Cardiac muscle cell (in vitro differentiated cells and primary cell): ENCODE results near the genes RAD50 and ZCCHC10.

DNA sequence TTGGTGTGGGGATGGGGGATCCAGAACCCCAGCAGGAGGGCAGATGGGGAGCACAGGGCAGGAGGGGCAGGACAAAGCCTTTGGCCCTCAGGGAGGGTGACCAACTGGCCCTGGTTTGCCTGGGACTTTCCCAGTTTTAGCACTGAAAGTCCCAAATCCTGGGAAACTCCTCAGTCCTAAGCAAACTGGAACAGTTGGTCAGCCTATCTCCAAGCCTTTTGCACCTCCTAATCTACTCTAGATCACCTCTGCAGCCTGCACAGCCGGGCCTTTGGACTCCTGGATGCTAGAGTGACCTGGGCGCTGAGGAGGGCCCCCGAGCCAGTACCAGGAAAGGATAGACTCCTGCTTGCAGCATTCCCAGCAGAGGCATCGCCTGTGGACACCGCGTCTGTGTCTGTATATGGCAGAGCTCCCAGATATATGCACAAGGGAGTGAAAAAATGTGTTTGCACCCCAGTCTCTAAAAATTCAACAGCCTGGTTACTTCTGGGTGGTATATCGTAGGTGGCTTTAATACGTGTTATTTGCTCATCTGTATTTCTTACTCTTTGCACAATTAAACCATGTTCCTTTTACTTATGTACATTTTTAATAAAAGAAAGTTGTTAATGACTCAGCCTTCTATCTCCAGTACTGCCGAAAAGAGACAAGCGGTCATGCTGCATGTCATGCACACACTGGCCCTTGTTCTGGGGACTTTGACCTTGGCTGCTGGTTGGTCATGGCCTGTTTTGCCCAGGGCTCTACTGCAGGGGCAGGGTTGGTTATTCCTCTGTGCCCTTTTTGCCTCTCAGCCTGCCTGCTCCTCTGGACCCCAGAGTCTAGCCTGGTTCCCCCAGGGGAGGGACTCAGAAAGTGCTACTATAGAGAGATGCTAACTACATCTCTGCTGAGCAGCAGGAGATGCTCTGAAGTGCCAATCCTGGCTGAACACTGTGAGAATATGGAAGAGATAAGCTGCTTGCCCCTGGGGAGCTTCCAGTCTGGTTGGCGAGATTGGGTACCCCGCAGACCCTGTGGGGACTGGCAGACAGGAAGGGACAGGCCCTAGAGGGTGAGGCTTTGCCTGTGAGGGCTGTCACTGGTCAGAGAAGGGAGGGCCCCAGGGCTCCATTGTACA, 14.8 kb downstream of the IRF1 start:
- RAMPAGE, long total RNA: no peak
- RRBS: no CpG with 5 or more reads among the region's 12 CpGs

GRCh38 chr5:132480762-132481764, 9.5 kb downstream of the IRF1 start:
- RAMPAGE, long total RNA: no peak
- RRBS: no CpG with 5 or more reads among the region's 5 CpGs

DNA sequence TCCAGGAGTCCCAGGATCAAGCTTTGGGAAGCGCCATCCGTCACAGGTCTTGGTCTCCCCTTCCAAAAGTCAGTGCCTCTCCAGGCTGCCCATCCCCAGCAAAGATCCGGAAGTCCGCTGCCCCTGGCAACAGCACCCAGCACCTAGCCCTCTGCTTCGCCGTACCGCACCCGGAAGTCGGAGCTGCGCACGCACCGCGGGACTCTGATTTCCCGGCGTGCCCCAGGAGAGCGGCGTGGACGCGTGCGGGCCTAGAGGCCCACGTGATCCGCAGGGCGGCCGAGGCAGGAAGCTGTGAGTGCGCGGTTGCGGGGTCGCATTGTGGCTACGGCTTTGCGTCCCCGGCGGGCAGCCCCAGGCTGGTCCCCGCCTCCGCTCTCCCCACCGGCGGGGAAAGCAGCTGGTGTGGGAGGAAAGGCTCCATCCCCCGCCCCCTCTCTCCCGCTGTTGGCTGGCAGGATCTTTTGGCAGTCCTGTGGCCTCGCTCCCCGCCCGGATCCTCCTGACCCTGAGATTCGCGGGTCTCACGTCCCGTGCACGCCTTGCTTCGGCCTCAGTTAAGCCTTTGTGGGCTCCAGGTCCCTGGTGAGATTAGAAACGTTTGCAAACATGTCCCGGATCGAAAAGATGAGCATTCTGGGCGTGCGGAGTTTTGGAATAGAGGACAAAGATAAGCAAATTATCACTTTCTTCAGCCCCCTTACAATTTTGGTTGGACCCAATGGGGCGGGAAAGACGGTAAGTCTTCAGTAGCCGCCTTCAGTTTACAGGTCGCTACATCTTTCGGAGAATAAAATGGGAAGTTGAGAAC, at the start of gene RAD50:
Gene RAD50 (plus strand): TSS at position 262 of the 811 bp plus-strand sequence.
- RAMPAGE, long total RNA: start-site peak on the plus strand centred at position 252 of the sequence, 107 bp wide, 405 and 168 reads in 2 replicates
- RRBS: 3% methylated on average over 23 of the region's 57 CpGs

- RAMPAGE, long total RNA: no peak
- RRBS: 95% methylated on average over 7 of the region's 26 CpGs
These were observed 13.9 kb downstream of the CCNI2 start for GRCh38 chr5:132760872-132761742.

DNA sequence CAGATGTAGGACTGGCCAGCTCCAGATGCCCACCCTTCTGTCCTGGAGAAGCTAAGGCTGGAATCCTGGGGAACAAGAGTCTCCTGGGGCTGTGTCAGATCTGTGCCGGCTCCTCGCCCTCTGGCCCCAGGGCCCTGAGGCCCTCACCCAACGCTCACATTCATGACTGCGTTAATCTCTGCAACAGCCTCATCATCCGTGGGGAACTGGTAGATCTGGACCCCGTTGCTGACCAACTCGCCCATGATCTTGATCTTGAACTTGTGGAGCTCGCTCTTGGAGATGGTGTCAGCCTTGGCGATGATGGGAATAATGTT, 14.8 kb downstream of the SEPTIN8 start:
- RAMPAGE, long total RNA: no peak
- RRBS: no CpG with 5 or more reads among the region's 9 CpGs

DNA sequence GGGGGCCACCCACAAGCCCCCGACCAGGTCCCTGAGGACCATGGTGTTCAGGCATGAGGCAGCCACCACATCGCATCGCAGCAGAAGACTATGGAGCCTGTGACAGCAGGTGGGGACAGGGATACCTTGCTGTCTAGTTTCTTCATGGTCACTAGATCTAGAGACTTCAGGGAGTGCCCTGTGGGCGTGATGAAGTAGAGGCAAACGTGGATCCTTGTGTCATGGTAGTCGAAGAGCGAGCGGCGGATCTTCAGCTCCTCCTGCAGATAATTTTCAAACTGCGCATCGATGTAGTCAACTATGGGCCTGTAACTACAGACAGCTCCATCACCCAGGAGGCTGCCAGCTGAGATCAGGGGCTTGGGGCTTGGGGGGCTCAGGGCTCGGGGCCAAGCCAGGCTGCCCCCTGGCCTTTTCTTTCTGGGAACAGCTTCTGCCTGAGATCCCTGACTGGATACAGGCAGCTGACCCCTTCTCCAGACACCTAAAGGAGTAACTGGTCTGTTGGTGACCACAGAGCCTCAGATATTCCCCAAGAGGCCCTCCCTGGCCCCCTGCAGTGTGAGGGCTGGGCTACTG, 13.4 kb downstream of the SEPTIN8 start:
- RAMPAGE, long total RNA: no peak
- RRBS: no CpG with 5 or more reads among the region's 12 CpGs

DNA sequence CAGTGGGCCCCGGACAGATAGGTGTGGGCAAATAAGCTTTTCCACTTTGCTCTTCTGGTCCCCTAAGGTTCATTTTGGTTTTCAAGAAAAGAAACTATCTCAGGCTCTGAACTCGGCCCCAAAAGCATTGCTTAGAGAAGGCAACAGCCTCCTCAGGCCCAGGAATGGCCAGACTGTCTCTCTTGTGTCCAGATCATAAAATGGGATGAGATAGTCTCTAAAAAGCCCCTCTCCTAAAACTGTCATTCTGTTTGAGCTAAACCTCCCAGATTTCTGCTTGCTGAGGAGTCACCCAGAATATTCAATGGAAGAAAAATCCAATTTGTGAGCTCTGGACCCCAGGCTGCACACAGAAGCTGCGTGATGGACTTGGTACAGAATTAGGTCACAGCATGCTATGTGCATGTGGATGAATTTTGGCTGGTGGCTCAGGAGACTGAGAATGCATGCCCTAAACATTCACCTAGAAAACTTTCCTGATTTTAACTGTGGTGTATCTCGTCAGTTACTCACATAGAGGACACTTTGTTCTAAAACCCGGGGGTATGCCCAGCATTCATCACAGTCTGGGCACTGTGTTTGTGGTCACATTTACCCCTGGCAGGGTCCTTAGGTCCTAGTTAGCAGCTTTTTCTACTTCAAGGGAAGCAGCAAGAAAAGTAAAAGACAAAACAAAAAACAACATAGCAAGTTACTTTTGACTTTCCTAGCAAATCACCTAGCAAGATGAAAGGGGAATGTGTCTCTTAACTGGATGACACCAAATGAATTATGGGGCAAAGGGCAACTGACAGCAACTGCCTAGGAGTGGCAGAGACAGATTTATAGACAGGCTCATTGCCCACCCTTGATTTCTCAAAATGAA, 8.1 kb upstream of the SHROOM1 start:
- RAMPAGE, long total RNA: no peak
- RRBS: no CpG with 5 or more reads among the region's 5 CpGs

DNA sequence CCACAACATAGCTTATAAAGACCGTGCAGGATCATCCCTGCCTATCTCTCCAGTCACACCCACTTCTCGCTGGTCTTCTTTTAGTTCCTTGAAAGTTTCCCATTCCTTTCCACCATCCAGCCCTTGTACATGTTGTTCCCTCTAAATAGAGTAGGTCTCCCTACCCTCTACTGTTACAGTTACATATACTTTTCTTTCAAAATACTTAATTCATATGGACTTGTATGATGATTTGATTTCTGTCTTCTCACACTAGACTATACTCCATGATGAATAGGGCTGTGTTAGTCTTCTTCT, 13.3 kb downstream of the LEAP2 start:
- RAMPAGE, long total RNA: no peak
- RRBS: no CpG with 5 or more reads among the region's 2 CpGs

DNA sequence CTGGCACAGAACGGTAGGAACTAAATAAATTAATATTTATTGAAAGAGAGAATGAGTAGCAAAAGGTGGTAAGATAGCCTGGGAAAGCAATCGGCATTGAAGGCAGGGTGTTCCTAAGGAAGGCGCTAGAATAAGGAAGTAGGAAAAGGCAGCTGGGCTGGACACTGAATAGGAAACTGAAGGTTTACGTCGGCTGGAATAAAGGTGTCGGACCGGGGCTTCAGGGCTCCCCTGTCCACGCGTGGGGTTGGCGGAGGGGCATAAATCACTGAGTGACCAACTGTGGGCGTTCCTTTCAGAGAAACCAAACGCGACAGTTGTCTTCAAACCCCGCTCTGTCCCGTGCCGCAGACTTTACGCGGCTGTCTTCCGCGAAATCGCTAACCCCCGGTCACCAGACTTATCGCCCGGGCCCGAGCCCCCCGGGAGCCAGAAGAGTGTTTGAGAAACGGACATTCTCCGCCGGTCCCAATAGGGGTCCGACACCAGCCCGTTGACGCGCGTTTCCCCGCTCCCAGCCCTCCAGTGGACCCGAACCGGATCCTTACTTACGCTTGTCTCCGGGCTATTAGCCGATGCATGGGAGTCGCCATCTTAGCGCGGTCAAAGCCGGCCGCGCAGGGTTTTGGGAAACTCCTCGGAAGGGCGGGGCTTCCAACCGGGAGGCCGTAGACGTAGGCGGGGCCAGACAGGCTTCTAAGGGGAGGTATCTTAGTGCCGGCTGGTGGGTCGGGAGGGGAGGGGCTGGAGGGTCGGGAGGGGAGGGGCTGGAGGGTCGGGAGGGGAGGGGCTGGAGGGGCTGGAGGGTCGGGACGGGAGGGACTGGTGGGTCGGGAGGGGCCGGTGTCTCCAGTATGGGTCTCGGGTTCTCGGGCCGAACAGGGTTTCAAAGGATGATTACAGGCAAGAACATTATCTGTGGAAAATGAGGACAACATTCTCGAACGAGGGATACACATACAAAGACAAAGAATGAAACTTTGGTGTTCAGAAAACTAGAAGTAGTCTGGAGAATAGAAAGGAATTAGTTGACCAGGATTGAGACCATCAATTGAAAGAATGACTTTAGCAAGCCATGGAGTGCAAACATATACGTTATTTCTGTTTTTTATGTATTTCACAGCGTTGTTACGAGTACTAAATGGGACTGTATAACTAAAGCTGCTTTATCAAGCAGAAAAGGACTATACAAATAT, at the start of gene ZCCHC10:
Gene ZCCHC10 (minus strand): TSS at position 605 of the 1,196 bp plus-strand sequence.
- RAMPAGE, long total RNA: start-site peak on the minus strand centred at position 602 of the sequence, 7 bp wide, 776 and 564 reads in 2 replicates
- RRBS: 4% methylated on average over 20 of the region's 68 CpGs

GRCh38 chr5:133065113-133066585, 13.8 kb downstream of the HSPA4 start:
- RAMPAGE, long total RNA: no peak
- RRBS: no CpG with 5 or more reads among the region's 4 CpGs

DNA sequence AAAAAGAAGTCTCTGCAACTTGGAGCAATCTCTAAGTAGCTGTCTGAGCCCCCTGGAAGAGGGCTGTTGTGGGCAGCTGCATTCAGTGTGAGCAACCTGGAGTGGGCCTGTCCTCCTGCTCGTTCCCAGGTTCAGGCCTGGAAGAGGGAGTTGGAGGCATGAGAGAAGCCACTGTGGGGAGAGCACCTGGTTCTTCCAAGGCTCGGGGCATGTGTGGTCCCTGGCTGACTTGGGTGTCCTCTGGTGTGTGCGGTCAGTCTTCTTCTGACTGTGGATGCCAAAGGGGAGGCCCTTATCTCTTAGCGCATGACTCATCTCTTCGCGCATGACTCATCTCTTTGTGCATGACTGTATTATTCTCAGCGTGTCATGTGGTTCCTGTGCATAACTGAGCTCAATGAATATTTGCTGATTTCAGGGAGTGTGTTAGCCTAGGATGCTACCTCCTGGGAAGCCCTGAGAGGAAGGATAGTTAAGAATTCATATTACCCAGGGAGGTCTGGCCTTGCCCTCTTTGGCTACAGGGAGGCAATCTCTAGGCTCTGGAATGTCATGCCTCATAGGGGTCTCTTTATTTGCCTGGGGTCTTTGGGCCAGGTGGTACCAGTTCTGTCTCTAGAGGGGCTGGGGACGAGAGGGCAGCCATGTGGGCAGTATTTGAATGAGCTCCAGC, 188.7 kb downstream of the HSPA4 start:
- RAMPAGE, long total RNA: no peak
- RRBS: no CpG with 5 or more reads among the region's 8 CpGs

DNA sequence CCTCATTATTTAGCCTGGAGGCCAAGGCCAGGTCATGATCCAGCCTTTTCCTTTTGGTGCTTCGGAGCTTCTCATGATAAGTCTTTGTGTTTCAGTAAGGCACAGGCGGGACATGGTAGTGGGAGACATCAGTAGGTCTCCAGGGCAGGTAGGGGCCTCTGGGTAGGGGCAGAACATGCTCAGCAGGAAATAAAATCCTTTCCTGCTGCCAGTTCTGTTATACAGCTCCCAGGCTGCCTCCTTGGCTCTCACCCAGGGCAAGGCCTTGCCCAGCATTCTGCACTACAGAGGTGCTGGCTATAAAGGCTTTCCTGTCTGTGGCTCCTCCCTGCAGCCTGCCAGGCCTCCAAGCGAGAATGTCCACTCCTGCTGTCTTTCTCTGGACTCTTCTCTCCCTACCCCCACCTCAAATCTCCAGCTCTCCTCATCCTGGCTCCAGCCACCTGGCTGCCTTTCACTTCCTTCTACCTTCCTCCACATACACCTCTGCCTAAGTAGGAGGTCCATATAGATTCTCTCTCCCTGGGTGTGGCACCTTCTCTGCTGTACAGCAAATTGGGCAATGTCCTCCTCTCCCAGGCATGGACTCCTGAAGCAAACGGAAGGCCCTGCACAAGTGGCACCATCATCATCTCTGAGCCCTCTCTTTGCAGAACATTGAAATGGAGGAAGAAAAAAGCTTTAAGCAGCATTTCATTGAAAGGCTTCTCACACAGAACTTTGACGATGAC, 128.6 kb downstream of the FSTL4 start:
- RAMPAGE, long total RNA: no peak
- RRBS: no CpG with 5 or more reads among the region's 5 CpGs

GRCh38 chr5:133819045-133819559, 149.3 kb downstream of the C5orf15 start:
- RAMPAGE, long total RNA: no peak
- RRBS: no CpG with 5 or more reads among the region's 6 CpGs

DNA sequence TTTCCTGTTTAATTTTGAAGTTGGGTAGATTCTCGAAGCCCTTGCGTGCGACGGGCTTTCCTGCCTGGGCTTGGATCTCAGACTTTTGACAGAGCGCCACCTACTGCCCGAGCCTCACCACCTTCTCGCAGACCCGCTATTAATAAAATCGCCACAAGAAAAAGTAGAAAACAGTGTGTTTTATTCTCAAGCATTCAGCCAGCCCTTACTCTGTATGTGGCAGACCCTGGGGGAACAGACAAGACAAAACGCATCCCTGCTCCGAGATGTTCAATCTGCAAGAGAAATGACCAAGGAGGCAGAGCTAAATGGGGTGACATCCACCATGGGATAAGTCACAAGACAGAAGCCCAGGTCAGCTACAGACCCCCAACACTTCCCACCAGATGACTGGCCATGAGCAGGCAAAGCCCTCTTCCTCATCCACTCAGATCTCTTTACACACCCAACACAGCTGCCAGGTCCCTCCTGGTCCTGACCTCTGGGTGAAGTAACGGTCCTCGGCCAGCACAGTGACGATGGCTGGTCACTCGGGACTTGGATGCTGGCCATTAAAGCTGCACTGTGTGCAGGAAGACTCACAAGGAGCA, 99.1 kb downstream of the C5orf15 start:
- RAMPAGE, long total RNA: no peak
- RRBS: no CpG with 5 or more reads among the region's 15 CpGs

- RAMPAGE, long total RNA: no peak
- RRBS: 2% methylated on average over 21 of the region's 52 CpGs
These were observed 913 bp downstream of the VDAC1 start for GRCh38 chr5:134003799-134004325.

- RAMPAGE, long total RNA: no peak
- RRBS: no CpG with 5 or more reads among the region's 4 CpGs
These were observed 15.9 kb upstream of the TCF7 start for GRCh38 chr5:134098525-134099013.

DNA sequence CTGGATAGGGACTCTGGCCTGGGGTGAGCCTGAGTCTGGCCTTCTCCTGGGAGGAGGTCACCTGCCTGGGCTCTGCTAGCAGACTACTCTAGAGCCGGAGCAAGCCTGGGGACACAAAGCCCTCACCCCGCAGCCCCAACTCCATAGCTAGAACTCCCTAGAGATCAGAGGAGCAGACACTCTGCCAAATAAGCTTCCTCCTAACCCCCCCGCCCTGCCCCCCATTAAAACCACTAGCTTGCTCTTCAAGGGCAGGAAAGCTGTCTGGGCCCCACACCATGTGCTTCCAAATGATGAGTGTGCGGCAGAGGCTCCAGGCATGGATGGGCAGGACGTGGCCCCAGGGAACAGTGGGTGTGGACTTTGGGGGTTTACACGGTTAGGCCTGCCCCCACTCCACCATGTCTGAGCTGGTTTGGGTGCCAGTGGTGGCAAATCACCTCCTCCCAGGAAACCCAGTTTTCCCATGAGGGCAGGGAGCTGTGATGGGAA, 10.0 kb downstream of the TCF7 start:
- RAMPAGE, long total RNA: no peak
- RRBS: no CpG with 5 or more reads among the region's 6 CpGs

DNA sequence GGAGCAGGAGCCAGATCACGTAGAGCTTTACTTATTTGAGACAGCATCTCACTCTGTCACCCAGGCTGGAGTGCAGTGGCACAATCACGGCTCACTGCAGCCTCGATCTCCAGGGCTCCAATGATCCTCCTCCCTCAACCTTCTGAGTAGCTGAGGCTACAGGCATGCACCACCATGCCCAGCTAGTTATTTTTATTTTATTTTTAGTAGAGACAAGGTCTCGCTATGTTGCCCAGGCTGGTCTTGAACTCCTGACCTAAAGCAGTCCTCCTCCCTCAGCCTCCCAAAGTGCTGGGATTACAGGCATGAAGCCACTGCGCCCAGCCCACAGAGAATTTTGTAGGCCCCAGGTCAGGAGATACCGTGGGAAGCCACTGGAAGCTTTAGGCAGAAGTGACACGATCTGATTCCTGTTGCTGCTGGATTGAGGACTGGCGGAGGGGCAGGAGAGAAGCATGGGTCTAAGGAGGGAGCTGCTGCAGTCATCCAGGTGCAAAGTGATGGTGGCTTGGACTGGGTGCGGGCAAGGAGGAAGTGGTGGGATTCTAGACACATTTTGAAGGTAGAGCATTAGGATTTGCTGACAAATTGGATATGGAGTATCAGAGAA, 20.6 kb downstream of the TCF7 start:
- RAMPAGE, long total RNA: no peak
- RRBS: no CpG with 5 or more reads among the region's 9 CpGs

DNA sequence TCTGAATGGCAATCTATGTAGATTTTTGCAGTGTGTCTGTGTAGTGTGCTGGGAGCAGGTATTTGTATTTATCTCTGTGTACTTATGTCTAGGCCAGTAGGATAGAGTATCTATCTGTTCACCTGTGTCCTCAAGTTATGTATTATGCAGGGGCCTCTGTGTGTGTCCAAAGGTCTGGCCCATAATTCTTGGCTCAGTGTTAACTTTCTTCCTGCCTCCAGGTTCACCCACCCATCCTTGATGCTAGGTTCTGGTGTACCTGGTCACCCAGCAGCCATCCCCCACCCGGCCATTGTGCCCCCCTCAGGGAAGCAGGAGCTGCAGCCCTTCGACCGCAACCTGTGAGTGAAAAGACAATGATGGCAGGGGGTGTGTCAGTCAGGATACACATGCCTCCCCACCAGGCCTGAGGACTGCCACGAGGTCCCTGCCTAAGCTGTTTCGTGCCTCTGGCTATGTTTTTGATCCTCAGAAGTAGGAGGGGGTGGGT, 27.5 kb downstream of the TCF7 start:
- RAMPAGE, long total RNA: no peak
- RRBS: no CpG with 5 or more reads among the region's 5 CpGs

DNA sequence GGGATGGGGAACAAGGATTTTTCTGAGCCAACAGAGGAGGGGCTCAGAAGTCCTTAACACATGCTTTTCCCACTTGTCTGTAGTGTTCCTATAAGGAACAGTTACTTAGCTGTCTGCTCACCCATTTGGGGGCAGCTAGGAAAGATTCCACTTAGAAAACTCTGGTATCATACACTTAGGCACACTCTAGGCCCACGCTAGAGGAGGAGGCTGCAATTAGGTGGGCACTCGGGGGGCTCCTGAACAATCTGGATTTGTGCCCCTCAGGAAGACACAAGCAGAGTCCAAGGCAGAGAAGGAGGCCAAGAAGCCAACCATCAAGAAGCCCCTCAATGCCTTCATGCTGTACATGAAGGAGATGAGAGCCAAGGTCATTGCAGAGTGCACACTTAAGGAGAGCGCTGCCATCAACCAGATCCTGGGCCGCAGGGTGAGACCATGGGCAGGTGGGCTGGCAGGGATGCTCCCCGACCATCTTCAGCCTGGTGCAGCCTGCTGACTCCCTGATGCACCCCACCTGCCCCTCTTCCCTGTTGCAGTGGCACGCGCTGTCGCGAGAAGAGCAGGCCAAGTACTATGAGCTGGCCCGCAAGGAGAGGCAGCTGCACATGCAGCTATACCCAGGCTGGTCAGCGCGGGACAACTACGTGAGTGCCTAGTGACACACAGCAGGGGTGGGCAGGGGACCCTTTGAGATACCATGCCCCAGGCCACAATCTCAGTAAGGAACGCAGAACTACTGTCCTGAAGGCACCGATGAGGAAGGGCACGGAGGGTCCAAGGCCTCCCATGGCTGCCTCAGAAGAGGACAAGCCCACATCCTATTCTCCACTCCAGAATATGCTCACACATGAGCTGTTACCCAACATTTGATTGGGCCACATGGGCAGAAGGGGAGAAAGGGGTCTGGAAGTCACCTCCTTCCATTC, 28.2 kb downstream of the TCF7 start:
- RAMPAGE, long total RNA: no peak
- RRBS: no CpG with 5 or more reads among the region's 16 CpGs